CD14-positive monocyte (primary cell): ENCODE measurements around a stretch of chr9.

- CAGE, long polyA plus RNA, result no peak
Observed at GRCh38 chr9:5784484-5785171, 48.3 kb downstream of the ERMP1 start.

DNA sequence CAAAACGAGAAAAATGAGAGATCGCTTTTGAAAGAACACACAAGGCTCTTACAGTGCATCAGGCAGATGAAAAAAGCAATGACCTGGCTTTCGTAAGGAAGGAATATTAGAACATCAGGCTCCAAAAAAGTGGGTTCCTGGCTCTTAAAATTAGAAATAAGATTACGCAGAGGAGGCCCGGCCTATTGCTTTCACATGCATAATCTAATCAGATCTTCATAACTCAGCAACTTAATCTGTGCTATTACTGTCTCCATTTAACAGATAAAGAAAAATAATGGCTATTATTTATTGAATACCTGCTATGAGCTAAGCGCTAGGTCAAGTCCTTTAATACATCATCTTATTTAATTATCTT is 384 bp upstream of the ERMP1 start:
- CAGE, long polyA plus RNA, result no peak

DNA sequence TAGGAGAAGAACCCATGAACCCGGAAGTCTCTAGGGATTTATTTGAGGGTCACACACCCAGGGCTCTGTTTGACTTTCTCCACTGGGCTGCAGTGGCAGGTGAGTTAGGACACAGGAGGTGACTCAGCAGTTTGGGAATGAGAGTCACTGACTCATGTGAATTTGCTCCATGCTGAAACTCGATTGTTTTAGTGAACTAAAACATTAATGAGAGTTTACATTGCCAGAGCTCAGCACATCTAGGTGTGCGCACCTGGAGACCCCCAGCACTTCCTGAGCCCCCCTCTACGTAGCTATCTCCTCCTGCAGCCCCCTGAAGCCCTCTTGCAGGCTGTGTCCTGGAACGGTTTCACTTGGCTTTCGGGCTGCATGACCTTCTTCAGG is 6.4 kb upstream of the ERMP1 start:
- CAGE, long polyA plus RNA, result no peak

- CAGE, long polyA plus RNA, result no peak
Observed at GRCh38 chr9:6029536-6030131, 14.2 kb upstream of the RANBP6 start.

- CAGE, long polyA plus RNA, result no peak
Observed at GRCh38 chr9:6640174-6640531, 5.4 kb downstream of the GLDC start.

- CAGE, long polyA plus RNA, result no peak
Observed at GRCh38 chr9:6644540-6645013, 952 bp downstream of the GLDC start.

DNA sequence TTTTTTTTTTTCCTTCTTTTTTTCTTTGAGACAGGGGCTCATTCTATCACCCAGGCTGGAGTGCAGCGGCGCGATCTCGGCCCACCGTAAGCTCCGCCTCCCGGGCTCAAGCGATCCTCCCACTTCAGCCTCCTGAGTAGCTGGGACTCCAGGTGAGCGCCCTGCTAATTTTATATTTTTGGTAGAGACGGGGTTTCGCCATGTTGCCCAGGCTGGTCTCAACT is 36.2 kb upstream of the GLDC start:
- CAGE, long polyA plus RNA, result no peak

GRCh38 chr9:6689773-6690579 is 44.4 kb upstream of the GLDC start:
- CAGE, long polyA plus RNA, result no peak

GRCh38 chr9:6750268-6750601 is 7.5 kb upstream of the KDM4C start:
- CAGE, long polyA plus RNA, result no peak

DNA sequence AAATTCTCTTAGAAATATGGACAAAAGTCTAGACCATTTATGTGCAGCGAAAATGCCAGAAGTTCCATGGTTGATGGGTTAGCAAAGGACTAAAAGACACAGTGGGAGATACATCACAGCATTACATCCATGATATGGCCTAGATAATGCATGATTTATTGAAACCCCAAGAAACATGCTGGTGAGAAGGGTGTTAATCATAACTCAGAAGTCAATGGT is 836.1 kb upstream of the PTPRD start:
- CAGE, long polyA plus RNA, result no peak

DNA sequence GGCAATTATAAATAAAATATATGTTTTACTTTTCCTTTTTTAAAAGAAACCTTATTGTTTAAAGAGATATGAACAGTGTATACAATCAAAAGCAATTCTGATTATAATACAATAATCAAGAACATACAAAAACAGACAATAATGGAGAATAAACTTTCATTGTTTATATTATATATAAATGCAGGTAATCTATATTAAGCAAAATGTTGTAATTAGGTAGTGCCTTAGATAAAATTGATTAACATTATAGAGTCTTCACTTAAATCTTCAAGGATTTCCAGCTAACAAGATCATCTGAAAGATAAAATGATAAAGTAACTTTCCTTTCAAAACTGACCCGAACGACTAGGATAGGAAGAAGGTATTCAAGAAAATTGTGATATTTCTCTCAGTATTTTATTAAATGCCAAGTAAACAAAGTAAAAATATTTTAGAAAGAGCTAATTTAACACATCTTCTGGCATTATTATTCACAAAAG is 430.9 kb upstream of the TYRP1 start:
- CAGE, long polyA plus RNA, result no peak

- CAGE, long polyA plus RNA, result no peak
Observed at GRCh38 chr9:12784944-12785950, 10.4 kb downstream of the LURAP1L start.

DNA sequence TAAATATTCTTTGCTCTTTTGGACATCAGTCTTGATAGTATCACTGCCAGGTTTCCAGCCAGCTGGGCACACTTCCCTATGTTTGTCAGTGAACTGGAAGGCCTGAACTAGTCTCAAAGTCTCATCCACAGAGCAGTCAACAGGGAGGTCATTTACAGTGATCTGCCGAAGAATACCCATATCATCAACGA is 197.9 kb downstream of the LURAP1L start:
- CAGE, long polyA plus RNA, result no peak

DNA sequence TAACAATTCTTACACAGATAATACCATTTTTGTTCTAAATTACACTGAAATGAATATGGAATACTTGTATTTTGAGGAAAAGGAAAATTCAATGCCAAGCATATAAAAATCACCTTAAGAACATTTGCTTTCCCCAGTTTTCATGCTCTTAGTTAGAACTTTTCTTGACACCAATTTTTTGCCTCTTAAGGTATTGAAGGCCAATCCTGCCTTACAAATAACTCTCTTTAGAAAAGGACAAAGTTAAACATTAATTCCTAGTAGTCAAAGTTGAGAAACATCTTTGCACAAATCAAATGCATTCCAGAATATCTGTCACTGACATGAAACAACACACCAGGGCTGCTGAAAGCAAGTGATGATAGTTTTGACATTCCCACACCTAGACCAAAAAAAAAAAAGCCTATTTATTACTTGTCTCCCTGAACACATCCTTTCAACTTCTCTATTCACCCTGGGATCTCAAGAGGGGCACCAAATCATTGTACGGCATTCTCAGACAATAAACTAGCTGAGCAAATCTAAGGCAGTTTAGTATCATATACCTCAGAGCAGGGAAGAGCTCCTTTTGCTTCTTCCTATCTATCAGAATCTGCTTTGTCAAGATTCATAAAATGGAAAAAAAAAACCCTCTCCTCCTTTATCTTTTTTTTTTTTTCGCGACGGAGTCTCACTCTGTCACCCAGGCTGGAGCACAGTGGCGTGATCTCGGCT is 176.8 kb downstream of the MPDZ start:
- CAGE, long polyA plus RNA, result no peak

DNA sequence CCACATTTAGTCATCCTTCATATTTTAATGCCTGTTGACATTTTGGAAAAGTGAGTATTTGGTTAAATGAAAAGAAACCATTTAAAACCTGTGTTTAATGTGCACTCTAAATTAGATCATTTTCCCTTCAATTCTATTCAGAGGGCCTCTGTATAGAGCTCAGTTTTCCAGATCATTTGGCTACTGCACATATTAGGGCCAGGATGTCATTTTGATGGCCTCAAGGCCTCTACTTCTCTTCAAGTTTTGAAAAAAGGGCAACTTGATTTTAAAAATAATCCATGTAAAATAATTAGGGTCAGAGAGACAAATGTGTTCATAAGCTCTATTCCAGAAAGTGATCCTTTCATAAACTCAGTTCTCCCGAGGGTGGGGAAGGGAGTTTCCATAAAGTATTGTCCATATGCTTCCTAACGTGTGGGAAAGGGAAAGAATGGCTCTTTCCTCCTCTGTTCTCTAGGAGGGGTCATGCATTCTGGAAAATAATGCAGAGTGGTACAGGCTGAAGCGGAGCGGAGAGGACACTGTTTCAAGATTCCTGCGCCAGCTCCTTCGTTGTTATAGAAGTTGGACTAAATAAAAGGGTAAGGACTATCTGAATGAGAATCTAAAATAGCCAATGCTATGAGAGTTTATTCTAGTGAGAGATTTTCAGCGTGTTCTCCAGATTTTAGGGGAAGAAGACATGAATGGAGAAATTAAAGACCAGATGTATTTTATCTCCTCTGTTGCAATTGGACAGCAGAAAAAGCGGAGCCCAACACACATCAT is 166.7 kb upstream of the MPDZ start:
- CAGE, long polyA plus RNA, result no peak

GRCh38 chr9:13491940-13492381 is 212.5 kb upstream of the MPDZ start:
- CAGE, long polyA plus RNA, result no peak

- CAGE, long polyA plus RNA, result no peak
Observed at GRCh38 chr9:13568459-13569401, 289.2 kb upstream of the MPDZ start.

- CAGE, long polyA plus RNA, result no peak
Observed at GRCh38 chr9:13830376-13830815, 483.5 kb downstream of the NFIB start.

DNA sequence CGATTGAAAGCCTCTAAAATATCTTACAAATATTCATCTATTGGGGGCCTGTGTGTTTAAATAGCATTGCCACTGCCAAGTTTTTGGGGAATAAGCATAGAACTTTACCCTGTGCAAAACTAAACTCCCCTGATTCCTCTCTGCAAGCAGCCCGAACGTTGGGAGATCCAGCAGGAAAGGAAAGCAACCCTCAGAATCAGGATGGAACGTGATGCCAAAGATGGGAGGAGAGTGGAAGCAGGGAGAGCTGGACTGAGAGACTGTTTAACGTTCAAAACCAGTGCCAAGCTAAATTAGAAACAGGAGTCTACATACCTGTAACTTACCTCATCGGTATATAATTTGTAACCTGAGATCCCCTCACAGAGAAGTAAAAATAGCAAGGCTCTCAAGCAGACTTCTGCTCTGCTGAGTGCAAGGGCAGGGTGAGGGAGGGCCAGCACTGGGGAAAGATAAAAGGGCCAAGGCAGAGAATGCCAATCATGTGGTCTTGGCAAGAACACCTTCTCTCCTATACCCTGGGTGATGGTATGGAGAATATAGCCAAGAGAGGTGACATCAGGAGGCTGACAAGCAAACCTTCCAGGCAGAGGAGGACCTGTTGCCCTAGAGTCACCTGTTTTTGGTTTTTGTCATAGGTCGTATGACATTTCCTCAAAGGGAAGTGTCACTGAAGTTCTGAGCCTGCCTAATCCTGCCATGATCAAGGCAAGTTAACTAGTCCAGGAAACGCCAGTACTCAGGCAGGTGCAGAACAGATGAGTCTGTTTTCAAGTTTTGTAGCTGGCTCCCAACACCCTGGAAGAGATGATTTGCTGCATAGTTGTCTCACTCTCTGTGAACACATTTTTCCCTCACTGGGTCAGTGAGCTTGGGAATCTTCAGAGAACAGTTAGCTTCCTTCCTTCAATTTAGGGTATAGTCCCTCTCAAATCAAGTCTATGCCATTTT is 472.0 kb downstream of the NFIB start:
- CAGE, long polyA plus RNA, result no peak

- CAGE, long polyA plus RNA, result no peak
Observed at GRCh38 chr9:14097159-14097620, 216.8 kb downstream of the NFIB start.